Measurements from ENCODE around the genes PDP2, THAP11 and EDC4.

DNA sequence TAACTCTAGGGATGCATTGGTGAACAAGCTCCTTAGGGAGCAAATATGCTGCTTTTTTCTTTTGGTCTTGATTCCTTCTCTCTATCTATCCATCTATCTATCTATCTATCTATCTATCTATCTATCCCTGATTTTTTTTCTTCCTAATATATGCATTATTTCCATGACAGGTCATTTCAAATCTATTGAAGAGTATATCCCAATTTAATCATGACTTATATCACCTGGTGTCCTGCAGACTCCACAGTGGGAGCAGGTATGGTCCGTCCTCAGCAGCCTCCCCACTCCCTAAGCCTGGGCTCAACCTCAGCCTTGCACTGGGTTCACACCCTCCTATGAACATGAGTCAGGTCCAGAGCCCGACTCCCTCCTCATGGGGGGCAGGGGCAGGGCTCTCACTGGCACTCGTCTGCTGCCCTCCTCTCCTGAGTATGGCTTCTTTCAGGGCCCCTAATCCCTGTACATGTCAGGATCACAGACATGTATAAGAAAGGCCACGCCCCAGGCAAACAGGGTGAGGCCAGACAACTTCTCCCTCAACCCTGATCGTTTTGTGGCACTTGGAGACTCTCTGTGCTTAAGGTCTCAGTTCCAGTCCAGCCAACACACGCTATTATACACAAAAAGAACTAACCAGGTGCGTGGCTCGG, 45.0 kb downstream of the CMTM3 start:
- RRBS: no CpG with 5 or more reads among the region's 8 CpGs

- RRBS: 2% methylated on average over 5 of the region's 88 CpGs
Observed at GRCh38 chr16:66880177-66881562, at the start of gene PDP2. PDP2 (plus strand) TSS chr16:66880515.

- RRBS: no CpG with 5 or more reads among the region's 5 CpGs
Observed at GRCh38 chr16:66896578-66896991, 16.3 kb downstream of the PDP2 start.

- RRBS: 4% methylated on average over 35 of the region's 82 CpGs
Observed at GRCh38 chr16:66924529-66925396, 572 bp downstream of the RRAD start.

DNA sequence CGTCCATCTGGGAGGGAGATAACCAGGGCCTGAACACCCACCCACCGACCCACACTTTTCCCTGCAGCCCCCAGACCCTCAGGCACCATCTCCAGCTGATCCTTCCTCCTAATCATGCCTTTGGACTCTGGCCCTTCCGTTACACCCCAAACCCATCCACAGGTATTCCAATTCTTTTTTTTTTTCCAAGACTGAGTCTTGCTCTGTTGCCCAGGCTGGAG, 1.5 kb downstream of the CIAO2B start:
- RRBS: no CpG with 5 or more reads among the region's 3 CpGs

DNA sequence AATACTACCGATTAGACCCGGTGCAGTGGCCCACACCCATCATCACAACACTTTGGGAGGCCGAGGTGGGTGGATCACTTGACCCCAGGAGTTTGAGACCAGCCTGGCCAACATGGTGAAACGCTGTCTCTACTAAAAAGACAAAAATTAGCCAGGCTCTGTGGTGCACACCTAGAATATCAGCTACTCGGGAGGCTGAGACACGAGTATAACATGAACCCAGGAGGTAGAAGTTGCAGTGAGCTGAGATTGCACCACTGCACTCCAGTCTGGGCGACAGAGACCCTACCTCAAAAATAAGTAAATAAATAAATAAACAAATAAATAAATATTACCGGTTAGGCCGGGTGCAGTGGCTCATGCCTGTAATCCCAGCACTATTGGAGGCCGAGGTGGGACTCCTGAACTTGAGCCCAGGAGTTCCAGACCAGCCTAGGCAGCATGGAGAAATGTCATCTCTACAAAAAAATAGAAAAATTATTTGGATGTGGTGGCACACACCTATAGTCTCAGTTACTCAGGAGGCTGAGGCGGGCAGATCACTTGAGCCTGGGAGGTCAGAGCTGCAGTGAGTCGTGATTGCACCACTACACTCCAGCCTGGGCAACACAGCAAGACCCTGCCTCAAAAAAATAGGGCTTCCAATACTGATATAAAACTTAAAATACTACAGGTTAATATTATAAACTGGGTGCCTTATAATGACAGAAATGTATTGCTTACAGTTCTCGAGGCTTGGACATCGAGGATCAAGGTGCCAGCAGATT, 10.4 kb downstream of the CES2 start:
- RRBS: no CpG with 5 or more reads among the region's 14 CpGs

DNA sequence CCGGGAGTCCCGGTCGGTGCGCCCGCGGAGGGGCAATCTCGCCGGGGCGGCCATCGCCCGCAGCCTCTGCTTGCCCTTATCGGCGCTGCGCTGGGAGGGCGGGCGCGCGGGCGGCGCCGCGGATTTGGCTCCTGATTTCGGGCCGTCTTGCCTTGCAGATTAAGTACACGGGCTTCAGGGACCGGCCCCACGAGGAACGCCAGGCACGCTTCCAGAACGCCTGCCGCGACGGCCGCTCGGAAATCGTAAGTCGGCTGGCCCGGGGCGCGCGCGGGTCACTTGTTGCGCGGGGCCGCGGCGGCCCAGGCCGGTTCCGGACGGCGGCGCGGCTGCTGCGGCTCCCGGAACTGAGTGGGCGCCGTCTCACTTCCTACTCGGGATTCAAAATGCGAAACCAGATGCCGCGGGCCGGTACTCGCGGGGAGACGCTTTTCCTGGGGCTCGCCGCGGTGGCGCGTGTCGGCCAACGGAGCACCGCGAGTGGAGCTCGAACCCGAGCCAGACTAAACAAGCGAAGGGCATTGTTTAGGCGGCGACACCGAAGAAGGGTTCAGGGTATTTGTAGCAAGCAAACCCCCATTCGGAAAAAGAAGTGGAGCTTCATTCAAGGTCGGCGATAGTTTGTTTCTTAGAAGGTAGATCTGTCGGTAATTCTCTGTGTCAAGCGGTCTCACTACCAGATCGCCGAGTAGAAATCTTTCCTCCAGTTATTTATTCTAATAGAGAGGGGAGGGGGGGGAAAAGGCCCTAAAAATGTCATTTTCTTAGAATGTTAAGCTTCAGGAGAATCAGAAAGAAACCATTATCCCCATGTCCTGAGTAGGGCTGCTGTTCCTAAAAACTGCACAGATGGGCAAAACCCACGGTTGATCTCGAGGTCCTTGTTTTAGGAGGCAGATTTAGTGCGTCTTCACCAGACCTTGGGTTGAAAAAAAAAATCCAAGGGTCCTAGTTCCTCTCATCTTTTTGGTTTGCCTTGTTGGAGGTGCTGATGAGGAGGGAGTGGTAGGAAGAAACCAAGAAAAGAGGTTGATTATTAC, 940 bp downstream of the CBFB start:
- RRBS: 1% methylated on average over 29 of the region's 90 CpGs

DNA sequence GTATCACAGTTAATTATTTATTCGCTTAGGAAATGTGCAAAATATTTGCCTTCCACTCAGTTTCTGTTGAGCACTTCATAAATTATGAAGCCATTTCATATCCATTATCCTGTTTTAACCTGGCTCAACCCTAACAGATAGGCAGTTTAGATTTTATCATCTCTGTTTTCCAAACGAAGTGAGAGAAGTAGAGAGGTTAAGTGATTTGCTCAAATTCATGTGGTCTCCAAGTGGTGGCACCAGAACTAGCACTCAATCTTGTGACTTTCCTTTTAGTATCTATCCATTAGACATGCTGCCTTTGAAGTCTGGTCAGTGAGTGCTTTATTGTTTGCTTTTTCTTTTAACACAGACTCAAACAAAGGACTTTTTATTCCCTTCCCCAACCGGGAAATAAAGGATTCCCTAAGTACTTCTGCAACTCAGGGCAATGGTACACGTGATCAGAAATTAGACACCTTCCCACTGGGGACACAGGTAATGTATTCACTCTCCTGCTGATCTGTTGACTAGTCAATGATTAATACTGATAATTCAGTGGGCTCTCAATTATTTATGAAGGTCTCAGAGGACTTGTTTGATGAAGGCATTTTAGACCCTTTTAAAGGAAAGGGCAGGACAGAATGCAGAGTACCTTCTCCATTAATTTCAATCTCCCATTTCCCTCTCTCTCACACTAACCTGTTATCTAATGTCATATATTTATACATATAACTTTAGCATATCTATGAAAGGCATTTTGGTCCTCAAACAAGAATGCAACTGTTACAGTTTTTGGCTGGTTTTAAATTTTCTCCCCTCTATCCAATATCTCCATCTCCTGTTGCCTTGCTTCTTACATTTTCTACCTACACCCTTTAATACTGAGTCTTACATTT, 29.8 kb downstream of the TPPP3 start:
- RRBS: no CpG with 5 or more reads among the region's 4 CpGs

DNA sequence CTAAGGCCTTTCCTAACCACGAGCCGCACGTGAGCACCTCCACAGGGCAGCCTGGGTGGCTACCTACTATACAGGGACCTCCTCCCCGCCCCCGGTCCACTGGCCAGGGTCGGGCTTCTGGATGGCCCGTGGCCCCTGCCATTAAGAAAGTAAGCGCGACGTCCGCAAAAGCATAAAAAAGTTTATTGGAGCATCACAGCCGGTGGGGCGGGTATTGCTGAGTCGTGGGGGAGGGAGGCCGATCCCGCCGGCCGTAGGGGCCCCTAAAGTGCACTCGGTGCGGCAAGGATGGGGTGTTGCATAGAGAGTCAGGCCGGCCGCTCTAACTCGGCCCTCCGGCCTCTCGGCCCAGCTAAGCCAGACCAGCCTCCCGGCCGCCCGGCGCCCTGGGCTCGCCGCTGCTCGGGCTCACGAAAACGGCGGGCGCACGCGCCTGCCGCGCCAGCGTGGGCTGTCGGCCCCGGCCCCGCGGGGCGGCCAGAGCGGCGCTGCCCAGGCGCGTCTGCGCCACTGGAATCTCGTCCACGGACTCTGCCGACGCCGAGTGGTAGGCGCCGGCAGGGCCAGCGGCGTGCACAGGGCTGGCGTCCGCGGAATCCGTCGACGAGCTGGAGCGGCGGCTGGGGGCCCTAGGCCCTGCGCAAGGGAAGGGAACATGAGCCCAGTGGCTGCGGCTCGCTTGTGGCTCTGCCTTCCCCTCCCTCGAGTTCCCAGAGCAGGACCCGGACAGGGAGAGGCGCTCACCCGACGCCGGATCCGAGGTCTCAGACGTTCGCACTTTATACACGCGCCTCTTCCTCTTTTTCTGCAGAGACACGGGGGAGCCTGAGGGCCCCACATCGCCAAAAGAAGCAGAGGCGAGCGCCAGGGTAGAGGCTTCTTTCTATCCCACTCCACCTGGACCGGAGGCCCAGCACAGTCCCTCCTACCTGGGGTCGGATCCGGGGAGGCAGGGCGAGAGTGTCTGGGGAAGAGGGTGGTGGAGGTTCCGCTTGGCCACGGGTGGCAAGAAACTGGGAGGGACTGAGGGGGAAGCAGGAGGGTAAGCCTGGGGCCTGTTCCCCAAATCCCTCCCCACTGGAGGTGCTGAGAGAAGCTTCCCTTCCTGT, 1.3 kb upstream of the TPPP3 start:
- RRBS: 5% methylated on average over 38 of the region's 92 CpGs

DNA sequence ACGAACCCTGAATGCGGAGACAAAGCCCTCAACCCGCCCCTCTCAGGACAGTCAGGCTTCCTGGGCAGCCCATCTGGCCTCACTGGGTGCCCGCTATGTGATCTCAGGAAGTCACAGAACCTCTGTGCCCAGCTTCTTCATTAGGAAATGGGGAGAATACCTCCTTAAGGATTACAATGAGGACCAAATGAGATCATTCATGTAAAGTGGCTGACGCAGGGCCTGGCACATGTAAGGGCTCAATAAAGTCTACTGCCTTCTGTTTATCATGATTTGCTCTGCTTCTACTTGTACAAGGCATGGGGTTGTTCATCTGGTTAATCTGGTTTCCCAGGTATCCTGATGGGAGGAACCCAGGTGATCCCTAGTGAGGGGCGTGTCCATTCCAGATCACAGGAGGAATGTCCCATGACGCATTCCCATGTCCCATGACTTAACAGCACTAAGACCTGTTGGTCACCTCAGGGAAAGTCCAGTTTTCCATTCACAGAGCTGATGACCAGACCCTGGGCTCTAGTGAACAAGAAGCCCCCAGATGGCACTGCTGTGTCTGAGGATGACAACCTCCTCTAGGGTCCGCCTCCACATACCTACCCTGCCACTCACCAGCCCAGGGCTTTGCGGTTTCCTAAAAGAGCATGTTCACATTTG, 11.4 kb upstream of the TPPP3 start:
- RRBS: no CpG with 5 or more reads among the region's 9 CpGs

- RRBS: no CpG with 5 or more reads among the region's 12 CpGs
Observed at GRCh38 chr16:67474558-67475679, 6.0 kb downstream of the ATP6V0D1 start.

DNA sequence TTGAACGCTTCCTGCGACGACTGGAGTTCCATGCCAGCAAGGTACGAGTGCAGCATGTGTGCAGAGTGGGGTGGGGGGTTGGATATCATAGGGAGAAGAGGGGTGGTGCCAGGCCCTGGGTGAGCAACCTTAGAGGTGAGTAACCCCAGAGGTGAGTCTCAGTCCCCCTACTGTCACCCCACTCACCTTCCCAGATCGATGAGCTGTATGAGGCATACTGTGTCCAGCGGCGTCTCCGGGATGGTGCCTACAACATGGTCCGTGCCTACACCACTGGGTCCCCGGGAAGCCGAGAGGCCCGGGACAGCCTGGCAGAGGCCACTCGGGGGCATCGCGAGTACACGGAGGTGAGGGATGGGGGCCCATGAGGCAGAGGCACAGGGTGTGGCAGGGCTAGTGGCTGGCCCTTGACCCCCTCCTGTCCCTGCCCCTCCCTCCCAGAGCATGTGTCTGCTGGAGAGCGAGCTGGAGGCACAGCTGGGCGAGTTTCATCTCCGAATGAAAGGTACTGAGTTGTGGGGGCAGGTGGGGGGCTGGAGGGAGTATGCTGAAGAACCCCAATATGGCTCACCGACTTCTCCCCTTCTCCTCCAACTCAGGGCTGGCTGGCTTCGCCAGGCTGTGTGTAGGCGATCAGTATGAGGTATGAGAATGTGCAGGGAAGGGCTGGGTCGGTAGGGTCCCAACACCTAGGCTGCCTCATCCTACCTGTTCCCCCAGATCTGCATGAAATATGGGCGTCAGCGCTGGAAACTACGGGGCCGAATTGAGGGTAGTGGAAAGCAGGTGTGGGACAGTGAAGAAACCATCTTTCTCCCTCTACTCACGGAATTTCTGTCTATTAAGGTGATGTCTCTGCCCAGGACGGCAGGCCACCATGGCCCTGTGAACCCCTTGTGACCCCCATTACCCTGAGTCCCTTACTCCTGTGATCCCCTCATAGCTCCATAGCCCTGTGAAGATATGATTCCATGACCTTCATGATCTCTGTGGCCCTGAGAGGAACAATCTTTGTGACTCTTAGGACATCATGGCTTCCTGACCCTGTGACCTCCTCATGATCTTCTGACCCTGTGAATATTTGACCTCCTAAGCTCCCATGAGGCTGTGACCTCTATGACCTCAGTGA, 11.6 kb downstream of the RIPOR1 start:
- RRBS: 92% methylated on average over 2 of the region's 29 CpGs

GRCh38 chr16:67841997-67842927, at the start of gene THAP11:
THAP11 (plus strand) TSS chr16:67842320.
- RRBS: under 1% methylated on average over 51 of the region's 109 CpGs

- RRBS: no CpG with 5 or more reads among the region's 4 CpGs
Observed at GRCh38 chr16:67844264-67844900, 2.3 kb downstream of the THAP11 start.

DNA sequence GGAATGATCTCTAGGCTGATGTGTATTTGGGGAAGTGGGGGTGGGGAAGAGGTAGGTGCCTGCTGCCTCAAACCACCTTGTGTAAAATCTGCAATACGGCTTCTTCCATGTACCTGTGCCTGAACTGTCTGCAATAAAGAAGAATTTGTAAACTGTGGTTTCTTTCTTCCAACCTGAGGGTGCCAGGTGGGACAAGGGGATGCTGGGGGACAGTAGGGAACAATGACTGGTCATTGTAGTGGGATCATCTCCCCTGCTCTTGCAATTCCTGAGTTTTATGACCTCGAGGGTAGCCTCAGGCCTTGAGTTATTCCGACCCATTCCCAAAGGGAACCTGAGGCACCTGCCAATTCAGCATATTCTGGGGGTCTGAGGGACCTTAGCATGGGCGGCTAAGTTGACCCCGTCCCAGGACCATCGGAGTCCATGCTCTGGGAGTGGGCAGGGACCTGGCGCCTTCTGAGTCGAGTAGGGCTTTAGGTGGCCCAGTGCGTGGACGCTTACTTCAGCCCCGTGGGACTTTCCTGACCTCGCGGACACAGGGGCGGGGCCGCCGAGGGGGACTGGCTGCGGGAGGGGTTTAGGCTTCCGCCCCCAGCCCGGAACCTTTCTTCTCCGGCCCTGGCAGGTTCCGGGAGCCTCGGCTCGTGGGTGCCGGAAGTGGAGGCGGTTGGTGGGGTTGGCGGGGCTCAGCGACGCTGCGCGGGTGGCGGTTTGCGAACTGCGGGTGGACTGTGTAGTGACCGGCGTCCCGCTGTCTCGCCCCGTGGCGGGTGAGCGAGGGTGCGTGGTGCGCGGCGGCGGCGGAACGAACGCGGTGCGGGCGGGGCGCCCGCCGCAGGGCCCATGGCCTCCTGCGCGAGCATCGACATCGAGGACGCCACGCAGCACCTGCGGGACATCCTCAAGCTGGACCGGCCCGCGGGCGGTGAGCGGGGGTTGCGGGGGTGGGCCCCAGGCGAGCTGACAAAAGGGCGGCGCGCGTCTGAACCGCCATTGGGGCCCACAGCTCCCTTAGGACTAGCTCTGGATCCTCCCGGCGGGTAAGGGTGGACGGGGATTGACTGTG, at the start of gene EDC4:
TSS of gene EDC4 (plus strand) at position 637 of the 1,069 bp plus-strand sequence.
- RRBS: under 1% methylated on average over 7 of the region's 76 CpGs

DNA sequence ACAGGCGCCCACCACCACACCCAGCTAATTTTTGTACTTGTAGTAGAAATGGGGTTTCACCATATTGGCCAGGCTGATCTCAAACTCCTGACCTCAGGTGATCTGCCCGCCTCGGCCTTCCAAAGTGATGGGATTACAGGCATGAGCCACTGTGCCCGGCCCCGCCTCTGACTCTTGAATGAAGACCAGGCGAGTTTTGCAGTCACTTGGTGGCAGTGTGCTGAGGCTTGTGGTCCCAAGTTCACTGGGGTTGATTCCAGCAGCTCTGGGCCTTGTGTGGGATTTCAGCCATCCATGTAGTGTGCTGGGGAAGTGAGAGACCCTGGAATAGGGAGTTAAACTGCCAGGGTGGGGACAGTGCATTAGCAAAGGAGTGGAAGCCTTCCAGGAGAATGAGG, 14.3 kb downstream of the PSKH1 start:
- RRBS: no CpG with 5 or more reads among the region's 6 CpGs

- RRBS: 57% methylated on average over 1 of the region's 15 CpGs
Observed at GRCh38 chr16:67994181-67994872, 5.0 kb downstream of the DPEP2 start.

GRCh38 chr16:68005767-68006345, 6.6 kb upstream of the DPEP2 start:
- RRBS: no CpG with 5 or more reads among the region's 6 CpGs

GRCh38 chr16:68031877-68032538, 8.9 kb downstream of the DUS2 start:
- RRBS: no CpG with 5 or more reads among the region's 3 CpGs

DNA sequence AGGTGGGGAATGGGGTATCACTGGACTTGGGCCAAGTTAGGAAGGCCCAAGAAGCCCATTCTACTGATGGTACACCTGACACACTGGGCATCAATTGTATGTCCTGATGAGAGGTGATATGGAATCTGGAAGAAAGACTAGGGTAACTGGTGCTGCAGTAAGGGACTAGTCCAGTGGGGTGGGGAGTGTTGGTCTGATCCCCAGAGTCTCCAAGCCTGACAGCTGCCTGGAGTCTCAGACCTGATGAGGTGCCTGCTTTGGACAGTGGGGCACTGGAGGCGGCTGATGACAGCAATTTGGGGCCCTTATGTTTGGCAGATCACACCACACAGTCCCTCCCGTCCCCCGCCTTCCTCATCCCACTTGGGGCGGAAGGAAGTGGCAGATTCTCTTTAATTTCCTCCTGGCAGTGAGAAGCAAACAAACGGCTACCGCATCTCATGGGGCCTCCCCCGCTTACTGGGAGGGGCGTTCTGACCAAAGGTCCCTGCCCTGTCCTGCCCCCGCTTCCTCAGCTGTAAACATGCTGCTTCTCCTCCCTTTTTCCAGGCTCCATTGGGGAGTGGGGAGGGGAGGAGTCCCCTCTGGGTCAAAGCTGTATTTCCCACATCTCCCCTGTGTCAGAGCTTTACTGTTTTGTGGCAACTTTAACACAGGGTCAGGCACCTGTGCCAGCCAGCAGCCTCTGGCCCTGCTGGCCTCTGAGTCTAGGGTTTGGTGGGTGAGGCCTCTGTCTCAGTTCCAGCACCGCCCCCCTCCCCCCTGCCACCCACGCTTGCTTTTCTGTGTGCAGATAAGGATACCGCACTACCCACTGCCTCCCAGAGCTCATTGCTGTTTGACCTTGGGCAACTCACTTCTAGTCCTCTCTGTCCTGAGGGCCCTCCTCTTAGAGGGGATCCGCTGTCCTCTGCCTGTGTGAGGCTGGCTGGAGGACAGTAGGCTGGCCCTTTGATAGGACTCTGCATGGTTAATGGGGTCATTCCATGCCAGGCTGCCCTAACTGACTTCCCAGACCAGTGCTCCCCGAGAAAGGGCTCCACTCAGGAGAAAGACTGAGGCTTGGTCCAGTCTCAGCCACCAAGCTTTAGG, 5.4 kb upstream of the NFATC3 start:
- RRBS: no CpG with 5 or more reads among the region's 14 CpGs